Epithelial cell of esophagus (primary cell): ENCODE measurements around the genes CACTIN and ZFR2.

- RRBS, result no CpG with 5 or more reads among the region's 12 CpGs
Observed at GRCh38 chr19:3457396-3457742, 23.0 kb downstream of the SMIM24 start.

GRCh38 chr19:3465727-3466663 is 14.3 kb downstream of the SMIM24 start:
- RRBS, result 71% methylated on average over 4 of the region's 15 CpGs

DNA sequence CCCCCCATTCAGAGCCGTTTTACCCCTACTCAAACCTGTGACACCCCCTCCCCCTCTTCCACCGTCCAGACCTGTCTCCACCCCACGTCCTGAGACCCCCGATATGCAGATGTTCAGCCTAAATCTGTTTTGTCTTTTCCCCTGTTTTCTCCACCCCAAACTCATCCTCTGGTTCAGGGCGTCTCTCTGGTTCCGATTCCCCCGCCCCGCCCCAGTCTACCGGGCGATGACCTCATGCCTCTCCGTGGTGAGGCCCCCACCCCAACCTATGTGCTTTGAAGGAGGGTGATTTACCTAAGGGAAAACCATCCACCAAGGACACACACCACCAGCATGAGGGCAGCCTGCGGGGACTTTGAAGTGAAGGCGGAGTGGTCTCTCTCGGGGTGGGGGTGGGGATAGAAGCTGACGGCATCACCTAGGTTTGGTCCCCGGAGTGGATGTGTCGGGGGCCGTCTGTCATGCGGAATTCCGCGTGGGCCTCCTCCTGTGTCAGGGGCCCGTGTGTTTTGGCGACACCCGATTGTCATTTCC is 1.3 kb downstream of the FZR1 start:
- RRBS, result no CpG with 5 or more reads among the region's 24 CpGs

- RRBS, result 22% methylated on average over 5 of the region's 23 CpGs
Observed at GRCh38 chr19:3507867-3508487, 1.9 kb downstream of the FZR1 start.

DNA sequence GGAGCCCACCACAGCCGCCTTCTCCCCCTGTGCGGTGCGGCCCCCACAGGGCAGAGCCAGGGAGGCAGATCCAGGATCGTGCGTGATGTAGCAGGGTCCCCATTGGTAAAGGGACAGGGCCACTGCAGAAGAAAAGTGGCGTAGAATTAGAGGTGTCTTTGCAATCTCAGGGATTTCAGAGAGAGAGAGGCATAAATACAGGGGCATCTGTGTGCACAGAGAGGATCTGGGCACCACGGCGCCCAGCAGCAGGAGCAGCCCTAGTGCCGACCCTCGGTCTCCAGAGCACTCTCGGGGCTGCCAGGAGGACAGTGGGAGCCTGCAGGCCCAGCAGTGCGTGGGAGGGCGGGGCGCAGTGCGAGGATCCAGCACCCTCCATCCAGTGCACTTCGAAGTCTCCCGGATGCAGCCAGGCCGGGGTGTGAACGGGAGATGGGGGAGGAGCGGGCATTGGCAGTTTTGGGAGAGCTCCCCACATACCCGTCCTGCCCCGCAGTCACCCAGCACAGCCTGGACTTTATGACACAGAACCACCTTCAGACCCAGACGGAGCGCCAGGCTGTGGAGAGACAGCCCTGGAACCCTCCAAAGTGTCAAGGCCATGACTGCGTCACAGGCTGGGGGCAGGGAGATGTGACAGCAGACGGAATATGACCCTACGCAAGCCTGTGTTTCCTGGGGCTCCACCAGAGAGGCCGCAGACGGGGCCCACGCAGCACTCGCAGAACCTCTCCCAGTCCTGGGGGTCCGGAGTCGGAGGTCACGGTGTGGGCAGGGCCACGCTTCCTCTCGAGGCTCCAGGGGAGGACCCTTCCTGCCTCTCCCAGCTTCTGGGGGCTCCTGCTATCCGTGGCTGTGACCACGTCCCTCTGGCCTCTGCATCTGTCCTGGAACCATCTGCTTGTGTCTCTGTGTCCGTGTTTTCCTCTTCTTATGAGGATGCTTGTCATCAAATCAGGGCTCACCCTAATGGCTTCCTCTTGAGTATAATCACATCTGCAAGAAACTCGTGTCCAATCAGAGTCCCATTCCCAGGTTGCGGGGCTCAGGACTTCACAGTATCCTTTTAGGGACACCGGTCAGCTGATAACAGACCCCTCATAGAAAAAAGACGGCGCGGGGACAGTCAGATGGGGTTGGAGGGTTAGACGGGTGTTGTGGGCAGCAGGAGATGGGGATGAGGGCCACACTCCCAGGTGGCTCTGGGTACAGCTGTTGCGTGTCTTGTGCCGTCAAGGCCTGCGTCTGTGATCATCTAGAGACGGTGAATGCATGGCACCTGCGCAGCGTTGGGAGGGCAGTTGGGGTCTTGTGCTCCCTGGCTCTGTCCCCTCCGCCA is 14.6 kb upstream of the TEKTIP1 start:
- RRBS, result no CpG with 5 or more reads among the region's 53 CpGs

DNA sequence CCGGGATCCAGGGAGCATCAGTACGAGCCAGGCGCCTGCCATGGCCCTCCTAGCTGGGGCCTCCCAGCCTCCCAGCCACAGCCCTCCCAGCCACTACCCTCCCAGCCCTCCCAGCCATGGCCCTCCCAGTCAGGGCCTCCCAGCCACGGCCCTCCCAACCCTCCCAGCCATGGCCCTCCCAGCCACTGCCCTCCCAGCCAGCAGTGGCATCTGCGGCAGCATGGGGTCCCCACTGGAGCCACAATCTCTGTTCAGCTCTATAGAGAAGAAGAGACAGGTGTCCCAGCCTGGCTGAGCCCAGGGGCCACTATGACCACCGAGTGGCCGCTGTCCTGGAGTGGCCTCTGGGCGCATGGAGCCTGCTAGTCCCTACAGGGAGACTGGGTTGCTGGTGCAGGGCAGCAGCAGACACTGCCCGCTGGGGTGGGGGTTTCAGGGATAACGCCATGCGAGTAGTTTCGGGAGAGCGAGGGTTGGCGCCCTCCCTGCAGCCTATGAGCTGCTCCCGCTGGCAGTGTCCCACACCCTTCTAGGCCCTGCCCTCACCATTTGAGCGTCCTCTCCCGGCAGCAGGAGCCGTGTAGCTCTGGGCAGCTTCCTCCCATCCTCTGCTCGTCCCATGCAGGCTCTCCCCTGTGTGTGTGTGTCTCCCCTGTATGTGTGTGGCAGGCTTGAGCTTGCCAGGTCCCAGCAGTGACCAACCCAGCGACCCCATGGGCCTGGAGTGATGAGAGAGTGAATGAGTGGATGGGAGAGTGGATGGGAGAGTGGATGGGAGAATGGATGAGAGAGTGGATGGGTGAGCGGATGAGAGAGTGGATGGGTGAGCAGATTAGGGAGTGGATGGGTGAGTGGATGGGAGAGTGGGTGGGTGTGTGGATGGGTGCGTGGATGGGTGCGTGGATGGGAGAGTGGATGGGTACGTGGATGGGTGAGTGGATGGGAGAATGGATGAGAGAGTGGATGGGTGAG is 10.8 kb upstream of the TEKTIP1 start:
- RRBS, result no CpG with 5 or more reads among the region's 24 CpGs

GRCh38 chr19:3537776-3538379 is 1.1 kb upstream of the TEKTIP1 start:
- RRBS, result no CpG with 5 or more reads among the region's 17 CpGs

DNA sequence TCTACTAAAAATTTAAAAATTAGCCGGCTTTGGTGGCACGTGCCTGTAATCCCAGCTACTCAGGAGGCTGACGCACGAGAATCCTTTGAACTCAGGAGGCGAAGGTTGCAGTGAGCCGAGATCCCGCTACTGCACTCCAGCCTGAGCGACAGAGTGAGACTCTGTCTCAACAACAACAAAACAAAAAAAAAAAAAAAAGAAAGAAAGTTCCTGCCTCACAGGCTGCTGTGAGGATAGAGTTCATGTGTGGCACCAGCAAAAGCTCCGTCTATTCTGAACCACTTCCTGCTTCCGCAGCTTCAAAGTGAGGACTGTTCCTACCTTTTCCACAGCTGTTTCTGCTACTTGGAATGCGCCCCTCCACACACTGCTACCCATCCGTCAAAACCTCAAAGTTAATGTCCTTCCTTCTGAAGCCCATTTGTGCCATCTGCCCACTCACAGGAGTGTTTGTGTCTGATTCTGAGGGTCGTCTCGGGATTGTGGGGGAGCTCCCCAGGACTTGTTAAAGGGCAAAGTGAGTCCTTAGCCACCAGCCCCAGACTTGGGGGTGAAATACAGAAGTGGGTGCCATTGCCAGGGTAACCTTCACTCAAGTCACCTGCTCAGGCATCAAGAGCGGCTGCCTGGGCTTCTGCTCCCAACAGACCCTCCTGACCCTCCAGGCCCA is 3.0 kb downstream of the MFSD12 start:
- RRBS, result no CpG with 5 or more reads among the region's 15 CpGs

GRCh38 chr19:3609492-3610353 is 3.0 kb upstream of the TBXA2R start:
- RRBS, result no CpG with 5 or more reads among the region's 18 CpGs

DNA sequence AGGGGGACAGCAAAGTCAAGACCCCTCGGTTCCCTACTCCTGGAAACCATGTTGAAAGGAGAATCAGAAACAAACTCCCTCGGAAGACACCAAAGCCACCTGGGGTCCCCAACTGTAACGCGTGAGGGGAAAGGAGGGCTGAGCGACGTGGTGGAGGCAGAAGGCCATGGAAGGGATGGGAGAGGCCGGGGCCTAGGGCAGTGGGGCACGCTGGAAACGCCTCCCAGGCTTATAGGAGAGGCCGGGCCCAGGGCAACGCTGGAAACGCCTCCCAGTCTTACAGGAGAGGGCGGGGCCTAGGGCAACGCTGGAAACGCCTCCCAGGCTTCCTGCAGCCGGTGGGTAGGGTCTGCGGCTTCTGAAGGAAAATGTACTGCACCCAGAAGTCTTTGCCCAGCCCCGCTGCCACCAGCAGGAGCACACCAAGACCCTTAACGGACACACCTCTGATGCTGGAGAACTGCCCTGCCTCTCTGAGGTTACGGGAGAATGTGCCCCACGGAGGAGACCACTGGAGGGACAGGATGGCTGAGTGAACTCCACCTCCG is 9.2 kb downstream of the CACTIN start:
- RRBS, result 45% methylated on average over 9 of the region's 22 CpGs

- RRBS, result 1% methylated on average over 22 of the region's 72 CpGs
Observed at GRCh38 chr19:3626563-3627363, at the start of gene CACTIN. CACTIN (minus strand) TSS chr19:3626790.

DNA sequence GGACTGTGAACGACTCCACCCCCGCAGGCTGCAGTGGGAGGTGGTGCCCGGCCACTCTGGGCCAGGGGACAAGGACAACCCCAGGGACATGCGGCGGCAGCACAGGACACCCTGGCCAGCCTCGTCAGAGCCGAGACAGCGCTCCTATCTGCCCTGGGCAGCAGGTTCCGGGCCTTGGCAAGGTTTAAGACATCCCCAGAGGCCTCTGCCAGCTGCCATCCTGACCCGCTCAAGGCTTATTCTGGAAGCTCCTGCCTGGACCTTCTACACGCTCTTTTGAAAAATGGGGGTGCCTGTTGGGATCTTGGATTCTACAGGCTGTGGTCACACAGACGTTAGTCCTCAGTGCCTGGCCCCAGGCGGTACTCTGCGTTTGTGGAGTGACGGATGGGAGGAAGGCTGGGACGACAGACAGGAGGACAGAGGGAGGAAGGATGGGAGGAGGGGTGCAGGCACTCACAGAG is 19.9 kb upstream of the CACTIN start:
- RRBS, result no CpG with 5 or more reads among the region's 16 CpGs

DNA sequence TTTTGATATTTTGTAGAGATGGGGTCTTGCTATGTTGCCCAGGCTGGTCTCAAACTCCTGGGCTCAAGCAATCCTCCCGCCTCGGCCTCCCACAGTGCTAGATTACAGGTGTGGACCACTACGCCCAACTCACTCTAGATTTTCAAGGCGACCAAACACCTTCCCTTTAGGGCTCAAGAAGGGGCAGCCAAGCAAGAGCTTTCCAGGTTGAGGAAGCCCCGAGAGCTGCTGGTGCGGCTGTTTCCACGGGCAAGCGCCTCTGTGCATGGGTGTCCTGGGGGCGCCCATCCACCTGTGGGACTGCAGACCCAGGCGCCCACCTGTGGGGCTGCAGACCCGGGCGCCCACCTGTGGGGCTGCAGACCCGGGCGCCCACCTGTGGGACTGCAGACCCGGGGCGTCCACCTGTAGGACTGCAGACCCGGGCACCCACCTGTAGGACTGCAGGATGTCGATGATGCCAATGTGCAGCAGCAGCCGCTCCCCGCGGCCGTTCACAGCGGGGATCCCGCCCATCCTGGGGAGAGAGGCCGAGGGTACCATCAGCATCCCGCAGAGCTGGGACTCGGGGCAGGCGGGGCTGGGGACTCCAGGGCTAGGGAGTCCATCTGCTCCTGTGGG is 21.7 kb upstream of the CACTIN start:
- RRBS, result no CpG with 5 or more reads among the region's 28 CpGs

- RRBS, result no CpG with 5 or more reads among the region's 25 CpGs
Observed at GRCh38 chr19:3670000-3670558, 30.2 kb downstream of the PIP5K1C start.

- RRBS, result no CpG with 5 or more reads among the region's 17 CpGs
Observed at GRCh38 chr19:3682608-3683389, 17.5 kb downstream of the PIP5K1C start.

DNA sequence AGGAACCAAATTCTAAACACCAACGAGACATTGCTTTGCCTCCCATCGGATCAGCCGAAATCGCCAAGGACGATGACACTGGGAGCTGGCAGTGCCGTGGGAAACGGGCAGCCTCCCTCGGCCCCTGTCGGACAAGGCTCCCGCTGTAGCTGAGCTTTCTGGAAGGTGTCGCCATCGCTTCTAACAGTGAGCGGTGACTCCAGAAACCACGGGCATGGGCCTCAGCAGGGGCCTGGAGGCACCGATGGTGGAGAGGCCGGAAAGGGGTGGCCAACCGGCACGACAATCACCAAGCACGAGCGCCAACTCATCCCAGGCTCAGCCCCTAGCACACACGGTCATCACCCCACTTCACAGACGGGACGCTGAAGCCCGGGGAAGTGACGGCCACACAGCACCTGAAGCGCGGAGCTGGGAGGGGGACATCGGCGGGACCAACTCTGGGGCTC is 2.3 kb downstream of the PIP5K1C start:
- RRBS, result 96% methylated on average over 4 of the region's 29 CpGs

- RRBS, result no CpG with 5 or more reads among the region's 16 CpGs
Observed at GRCh38 chr19:3720422-3721049, 12.4 kb downstream of the TJP3 start.

GRCh38 chr19:3810181-3810788 is 24.1 kb upstream of the MATK start:
- RRBS, result 54% methylated on average over 8 of the region's 21 CpGs

DNA sequence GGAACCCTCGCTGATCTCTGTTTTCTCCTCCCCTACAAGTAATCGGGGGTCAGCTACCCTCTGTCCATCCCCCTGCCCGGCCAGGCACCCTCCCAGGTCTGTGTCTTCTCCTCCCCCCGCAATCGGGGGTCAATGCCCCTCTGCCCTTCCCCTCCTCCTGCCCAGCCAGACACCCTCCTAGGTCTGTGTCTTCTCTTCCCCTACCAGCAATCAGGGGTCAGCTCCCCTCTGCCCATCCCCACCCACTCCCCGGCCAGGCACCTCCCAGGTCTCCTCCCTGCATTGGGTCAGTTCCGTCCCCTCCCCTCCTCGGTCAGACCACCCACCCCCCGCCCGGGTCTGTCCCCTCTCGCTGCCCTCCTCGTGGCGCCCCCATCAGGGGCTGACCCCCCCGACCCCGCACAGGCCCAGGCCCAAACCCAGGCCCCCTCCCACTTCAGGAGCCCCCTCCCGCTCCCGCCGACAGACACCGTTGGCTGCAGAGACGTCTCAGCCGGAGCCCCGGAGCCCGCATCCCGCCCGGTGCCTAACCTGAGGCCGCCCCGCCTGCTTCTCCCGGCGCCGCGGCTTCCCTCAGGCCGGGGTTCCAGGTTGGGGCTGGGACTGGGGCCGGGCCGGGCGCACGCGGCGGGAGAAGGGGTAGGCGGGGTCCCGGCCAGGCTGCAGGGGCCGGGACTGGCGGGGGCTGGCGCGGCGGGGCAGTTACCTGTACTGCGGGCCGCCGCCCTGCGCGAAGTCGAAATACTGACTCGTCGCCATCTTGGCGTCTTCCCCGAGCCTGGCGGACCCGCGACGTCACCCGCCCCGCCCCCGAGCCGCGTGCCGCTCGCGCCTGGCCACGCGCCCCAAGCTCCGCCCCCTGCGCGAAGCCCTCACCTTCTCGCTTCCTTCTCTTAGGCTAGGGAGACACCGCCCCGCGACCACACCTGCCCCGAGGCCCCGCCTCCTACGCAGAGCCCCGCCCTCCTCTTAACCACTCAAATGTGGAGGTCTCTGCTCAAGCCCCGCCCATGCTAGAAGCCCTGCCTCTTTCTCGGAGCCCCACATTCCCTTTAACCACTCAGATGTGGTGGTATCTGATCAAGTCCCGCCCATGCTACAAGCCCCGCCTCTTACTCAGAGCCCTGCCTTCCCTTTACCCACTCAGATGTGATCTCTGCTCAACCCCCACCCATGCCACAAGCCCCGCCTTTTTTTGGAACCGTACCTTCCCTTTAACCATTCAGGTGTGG is at the start of gene ZFR2:
Gene ZFR2 (minus strand): TSS at position 780 of the 1,232 bp plus-strand sequence.
- RRBS, result 5% methylated on average over 11 of the region's 86 CpGs

- RRBS, result 88% methylated on average over 10 of the region's 43 CpGs
Observed at GRCh38 chr19:3964579-3965337, 6.1 kb downstream of the DAPK3 start.